PFSK-1 (cell line): Measurements from ENCODE around the gene CHSY1.

- RRBS = no CpG with 5 or more reads among the region's 13 CpGs
Observed at GRCh38 chr15:101045251-101045591, 126.1 kb downstream of the LRRK1 start.

DNA sequence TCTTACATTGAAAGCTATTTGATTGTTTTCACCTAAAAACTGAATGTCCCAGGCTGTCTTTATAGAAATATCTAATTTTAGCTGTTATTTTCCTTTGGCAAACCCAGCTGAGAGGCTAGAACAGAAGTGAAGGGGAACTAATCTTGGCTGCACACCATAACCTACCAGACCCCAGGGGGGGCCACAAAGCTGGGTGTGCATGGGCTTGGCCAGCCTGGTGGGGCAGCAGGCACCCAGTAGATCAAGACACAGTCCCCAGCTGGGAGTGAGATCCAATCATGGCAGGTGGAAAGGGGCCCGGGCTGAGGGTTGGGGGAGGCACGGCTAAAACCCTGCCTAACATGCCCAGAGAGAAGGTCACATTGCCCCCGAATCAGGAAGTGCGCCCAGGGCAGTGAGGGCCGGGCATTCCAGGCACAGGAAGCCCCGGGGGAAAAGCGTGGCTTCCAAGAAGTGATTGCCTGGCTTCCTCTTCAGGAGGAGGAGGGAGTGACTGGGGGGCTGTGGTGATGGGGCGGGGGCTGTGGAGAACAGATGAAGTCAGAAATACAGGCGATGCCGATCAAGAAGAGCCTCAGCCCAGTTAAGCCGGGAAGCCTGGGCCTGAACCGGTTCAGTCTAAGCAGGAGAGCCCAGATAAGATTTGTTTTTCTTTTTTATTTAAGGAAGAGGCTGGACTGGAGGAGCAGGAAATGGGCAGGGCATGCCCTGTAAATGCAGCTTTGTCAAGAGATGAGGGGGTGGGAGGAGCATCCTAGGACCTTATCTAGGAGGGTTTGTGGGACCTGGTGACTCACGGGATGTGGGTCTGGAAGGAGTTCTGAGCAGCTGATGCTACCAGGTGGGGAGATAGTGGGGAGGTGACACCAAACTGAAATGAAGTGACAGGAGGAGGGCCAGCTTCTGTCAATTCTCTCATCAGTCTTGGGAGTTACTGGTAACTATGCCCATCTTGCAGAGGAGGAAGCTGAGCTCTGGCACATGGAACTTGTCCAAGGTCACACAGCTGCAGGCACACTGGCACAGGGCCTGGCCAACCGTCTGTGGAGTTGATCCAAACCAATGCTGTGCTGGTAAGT, 83.9 kb downstream of the CHSY1 start:
- RRBS = 4% methylated on average over 5 of the region's 14 CpGs

DNA sequence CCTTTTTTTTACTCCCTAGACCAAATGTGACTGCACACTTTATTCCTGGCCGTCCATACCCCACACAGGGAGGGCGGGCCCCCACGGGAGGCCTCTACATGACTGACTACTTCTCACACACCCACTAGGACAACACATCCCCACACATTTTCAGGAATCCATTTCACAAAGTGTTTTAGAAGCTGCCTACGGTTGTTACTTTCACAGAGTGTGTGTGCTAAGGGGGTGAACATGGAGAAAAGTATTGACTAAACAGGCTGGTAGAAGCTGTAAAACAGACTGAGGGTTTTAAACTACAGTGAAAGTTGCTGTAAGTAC, 67.9 kb downstream of the CHSY1 start:
- RRBS = no CpG with 5 or more reads among the region's 4 CpGs

- RRBS = no CpG with 5 or more reads among the region's 11 CpGs
Observed at GRCh38 chr15:101190731-101191285, 61.0 kb downstream of the CHSY1 start.

DNA sequence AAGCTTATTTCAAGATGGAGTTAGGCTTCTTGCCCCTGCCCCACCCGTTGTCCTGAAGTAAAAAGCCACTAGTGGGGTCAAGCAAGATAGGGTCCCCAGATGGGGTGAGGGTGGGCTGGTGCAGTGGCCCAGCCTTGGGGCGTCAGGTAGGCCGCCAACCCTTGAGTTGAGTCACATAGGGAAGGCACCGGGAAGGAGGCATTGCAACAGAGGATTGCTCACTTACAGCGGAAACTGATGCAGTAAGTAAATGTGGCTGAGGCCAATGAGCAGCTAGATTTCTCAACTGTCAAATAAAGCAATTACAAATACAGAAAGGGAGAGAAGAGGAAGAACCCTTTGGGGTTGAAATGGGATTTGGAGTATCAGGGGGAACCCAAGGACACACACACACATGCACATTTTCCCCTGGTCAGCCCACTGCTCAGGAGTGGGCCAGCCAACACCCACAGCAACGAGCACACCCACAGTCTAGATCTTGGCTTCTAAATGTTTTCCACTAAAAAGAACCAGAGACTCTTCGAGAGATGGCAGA, 44.0 kb downstream of the CHSY1 start:
- RRBS = no CpG with 5 or more reads among the region's 7 CpGs

DNA sequence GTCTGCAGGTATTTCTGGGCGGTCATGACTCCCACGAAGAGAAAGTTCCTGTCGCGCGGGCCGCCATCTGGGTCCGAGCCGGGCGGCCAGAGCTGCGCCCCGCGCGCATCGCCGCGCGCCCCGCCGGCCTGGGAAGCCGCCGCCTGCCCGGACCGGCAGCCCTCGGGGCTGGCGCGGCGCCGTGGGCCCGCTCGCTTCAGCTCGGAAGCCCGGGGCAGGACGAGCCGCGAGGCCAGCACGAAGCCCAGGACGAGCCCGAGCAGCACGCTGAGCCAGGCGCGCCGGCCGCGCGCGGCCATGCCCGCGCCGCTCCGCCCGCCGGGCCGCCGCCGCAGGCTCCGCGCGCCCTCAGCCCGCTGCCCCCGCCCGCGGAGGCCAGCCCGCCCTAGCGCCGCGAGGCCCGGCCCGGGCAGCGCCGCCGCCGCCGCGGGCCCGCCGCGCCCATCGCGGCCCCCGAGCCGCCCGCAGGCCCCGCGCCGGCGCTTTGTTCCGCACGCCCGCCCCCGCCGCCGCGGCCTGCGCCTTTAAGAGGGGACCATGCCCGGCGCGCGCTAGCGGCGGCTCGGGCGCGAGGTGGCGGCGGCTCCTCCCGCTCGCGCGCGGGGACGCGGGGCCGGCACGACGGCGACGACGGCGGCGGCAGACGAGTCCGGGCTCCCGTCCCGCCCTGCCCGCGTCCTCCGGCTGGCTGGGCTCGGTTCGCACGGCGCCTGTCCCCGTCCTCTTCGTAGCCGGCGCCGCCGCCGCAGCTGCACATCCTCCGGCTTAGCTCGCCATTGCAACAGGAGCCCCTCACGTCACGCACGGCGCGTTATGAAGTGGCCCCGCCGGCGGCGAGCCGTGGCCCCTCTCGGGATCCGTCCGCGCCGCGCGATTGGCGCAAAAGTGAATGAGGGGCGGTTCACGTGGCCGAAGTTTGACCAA, at the start of gene CHSY1:
Gene CHSY1, minus strand, starts transcription at position 891 of the 924 bp plus-strand sequence.
- RRBS = 1% methylated on average over 125 of the region's 161 CpGs

DNA sequence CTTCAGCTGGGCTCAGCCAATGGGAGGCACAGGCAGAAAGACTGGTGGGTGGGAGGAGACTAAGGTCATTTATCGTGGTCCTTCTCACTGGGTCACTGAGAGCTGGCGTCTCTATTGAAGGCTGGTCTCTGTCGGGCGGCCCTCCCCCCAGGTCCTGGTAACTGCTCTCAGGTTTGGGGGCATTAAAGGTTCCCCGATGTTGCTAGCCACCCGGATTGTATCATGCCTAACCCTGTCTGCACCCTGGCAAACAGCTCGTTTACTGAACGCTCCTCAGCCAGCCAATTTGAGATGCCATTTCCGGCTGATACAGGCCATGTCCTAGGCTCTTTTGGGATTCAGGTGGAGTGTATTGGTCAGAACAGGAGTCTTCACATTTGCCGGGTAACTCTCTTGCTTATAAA, 10.5 kb downstream of the SELENOS start:
- RRBS = 94% methylated on average over 4 of the region's 10 CpGs

DNA sequence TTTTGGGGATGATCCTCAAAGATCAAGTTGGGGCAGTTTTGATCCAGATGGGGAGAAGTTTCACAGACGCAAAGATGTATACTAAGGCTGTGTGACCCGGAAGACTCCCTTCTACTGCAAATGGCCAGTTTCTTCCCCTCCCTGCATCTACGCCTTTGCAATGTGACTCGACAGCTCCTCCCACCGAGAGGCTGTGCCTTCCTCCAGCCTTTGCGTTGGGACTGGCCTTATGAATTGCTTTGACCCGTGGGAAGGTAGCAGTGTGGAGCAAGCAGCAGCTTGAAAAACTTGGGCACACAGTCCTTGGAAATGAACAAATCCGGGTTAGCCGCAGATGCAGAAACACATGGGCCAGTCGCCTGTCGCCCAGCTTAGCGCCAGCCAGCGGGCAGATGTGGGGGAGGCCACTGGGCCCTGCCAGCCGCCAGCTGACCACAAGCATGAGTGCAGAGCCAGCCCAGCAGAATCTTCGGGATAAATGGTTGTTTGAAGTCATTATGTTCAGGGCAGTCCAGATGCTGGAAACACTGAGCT, 10.0 kb downstream of the SELENOS start:
- RRBS = 70% methylated on average over 2 of the region's 15 CpGs

- RRBS = no CpG with 5 or more reads among the region's 6 CpGs
Observed at GRCh38 chr15:101368378-101368753, 73.3 kb upstream of the SNRPA1 start.

GRCh38 chr15:101487076-101487393, 2.5 kb downstream of the PCSK6 start:
- RRBS = no CpG with 5 or more reads among the region's 7 CpGs

GRCh38 chr15:101527912-101528881, 38.7 kb upstream of the PCSK6 start:
- RRBS = 53% methylated on average over 2 of the region's 25 CpGs

GRCh38 chr15:101568926-101569401, 79.5 kb upstream of the PCSK6 start:
- RRBS = no CpG with 5 or more reads among the region's 11 CpGs

GRCh38 chr15:101640960-101641513, 11.1 kb downstream of the TM2D3 start:
- RRBS = no CpG with 5 or more reads among the region's 8 CpGs

GRCh38 chr15:101647297-101647742, 4.9 kb downstream of the TM2D3 start:
- RRBS = no CpG with 5 or more reads among the region's 3 CpGs

- RRBS = 3% methylated on average over 24 of the region's 80 CpGs
Observed at GRCh38 chr15:101652430-101653444, 556 bp upstream of the TM2D3 start.

- RRBS = no CpG with 5 or more reads among the region's 8 CpGs
Observed at GRCh38 chr15:101683935-101684494, 31.8 kb upstream of the TM2D3 start.